ENCODE results near the genes CYP3A5, CYP3A43 and LAMTOR4.

- RRBS: no CpG with 5 or more reads among the region's 4 CpGs
Measured at GRCh38 chr7:99561598-99562103, 3.2 kb downstream of the ZNF655 start.

DNA sequence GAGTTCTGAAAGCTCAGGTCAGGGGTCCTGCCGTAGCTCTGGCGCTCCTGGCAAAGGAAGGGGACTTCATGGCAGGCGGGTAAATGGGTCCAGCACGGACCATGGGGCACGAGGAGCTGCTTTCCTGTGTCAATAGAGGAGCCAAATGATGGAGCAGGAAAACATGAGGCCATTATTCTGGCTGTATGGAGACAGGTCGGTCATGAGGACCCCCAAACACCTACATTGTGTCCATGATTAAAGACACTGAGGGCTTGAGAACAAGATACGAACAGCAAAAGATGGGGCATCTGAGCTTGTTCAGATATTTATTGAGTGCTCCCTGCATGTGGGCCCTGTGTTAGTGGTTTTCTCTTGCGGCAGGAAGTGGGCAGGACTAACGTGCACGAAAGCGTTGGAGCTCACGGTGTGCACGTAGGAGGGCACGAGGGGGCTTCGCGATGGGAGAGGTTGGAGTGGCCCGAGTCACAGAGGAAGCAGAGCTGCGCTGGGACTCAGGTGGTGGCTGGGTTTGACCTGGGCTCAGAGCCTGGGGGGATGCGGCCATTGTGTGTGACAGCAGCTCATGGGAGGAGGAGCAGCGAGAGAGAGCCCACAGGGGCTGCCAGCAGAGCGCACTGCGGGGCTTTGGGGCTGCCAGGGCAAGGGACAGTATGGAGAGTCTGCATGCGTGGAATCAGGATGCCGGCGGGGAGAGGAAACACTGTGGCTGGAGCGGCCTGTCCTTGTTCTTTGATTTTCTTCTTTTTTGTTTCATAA, 7.6 kb downstream of the ZSCAN25 start:
- RRBS: no CpG with 5 or more reads among the region's 26 CpGs

DNA sequence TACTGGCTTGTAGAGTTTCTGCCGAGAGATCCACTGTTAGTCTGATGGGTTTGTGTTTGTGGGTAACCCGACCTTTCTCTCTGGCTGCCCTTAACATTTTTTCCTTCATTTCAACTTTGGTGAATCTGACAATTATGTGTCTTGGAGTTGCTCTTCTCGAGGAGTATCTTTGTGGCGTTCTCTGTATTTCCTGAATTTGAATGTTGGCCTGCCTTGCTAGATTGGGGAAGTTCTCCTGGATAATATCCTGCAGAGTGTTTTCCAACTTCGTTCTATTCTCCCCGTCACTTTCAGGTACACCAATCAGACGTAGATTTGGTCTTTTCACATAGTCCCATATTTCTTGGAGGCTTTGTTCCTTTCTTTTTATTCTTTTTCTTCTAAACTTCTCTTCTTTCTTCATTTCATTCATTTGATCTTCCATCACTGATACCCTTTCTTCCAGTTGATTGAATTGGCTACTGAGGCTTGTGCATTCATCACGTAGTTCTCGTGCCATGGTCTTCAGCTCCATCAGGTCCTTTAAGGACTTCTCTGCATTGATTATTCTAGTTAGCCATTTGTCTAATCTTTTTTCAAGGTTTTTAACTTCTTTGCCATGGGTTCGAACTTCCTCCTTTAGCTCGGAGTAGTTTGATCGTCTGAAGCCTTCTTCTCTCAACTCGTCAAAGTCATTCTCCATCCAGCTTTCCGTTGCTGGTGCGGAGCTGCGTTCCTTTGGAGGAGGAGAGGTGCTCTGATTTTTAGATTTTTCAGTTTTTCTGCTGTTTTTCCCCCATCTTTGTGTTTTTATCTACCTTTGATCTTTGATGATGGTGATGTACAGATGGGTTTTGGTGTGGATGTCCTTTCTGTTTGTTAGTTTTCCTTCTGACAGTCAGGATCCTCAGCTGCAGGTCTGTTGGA, 21.1 kb downstream of the CYP3A5 start:
- RRBS: no CpG with 5 or more reads among the region's 16 CpGs

DNA sequence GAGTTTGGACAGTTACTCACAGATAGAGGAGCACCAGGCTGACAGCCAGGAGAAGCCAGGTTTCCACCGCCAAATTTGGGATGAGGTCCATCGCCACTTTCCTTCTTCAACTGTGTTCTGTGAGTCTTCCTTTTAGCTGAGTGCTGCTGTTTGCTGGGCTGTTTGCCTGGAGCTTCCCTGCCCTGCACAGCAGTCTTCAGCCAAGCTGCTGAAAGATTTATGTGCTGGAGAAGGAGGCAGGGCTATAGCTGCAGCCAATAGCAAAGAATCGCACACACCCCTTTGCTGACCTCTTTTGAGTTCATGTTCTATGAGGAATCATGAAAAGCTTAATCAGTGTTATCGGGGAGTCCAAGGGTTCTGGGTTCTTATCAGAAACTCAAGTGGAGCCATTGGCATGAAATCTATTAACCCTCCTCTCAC, at the start of gene CYP3A5:
Gene CYP3A5, minus strand, starts transcription at position 191 of the 423 bp plus-strand sequence.
- RRBS: no CpG with 5 or more reads among the region's 4 CpGs

GRCh38 chr7:99699848-99700350, 20.1 kb upstream of the CYP3A5 start:
- RRBS: no CpG with 5 or more reads among the region's 5 CpGs

DNA sequence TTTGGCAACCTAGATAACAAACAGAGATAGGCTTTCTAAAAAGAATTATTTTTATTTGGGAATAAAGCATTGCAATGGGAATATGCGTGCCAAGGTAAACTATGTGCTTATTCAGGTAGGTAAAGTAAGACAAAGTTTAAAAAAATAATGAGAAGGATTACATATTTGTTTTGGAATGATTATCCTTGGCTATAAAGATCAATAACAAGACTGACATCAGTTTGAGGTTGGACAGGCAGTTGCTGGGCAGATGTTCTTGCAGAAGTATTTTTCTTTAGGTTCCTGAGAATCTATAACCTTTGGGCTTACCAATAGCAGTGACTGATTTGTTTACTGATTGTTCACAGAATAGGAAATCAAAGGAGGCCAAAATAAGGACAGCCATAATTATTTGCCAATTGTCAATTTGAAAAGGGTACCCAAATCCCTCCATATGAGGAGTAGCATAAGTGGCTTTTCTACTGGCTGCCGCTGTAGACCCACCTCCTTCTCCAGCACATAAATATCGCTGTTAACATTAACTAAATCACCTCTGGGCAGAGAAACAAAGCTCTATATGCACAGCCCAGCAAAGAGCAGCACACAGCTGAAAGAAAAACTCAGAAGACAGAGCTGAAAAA, at the start of gene CYP3A43:
Gene CYP3A43, plus strand, starts transcription at position 529 of the 620 bp plus-strand sequence.
- RRBS: no CpG with 5 or more reads among the region's 3 CpGs

GRCh38 chr7:99901466-99902289, 17.7 kb downstream of the TRIM4 start:
- RRBS: no CpG with 5 or more reads among the region's 15 CpGs

- RRBS: no CpG with 5 or more reads among the region's 6 CpGs
Measured at GRCh38 chr7:99980343-99980891, 4.6 kb upstream of the AZGP1 start.

- RRBS: no CpG with 5 or more reads among the region's 9 CpGs
Measured at GRCh38 chr7:100009711-100010247, 5.6 kb upstream of the ZKSCAN1 start.

GRCh38 chr7:100016619-100017007, 1.2 kb downstream of the ZKSCAN1 start:
- RRBS: no CpG with 5 or more reads among the region's 4 CpGs

GRCh38 chr7:100022714-100023019, 7.3 kb downstream of the ZKSCAN1 start:
- RRBS: no CpG with 5 or more reads among the region's 5 CpGs

DNA sequence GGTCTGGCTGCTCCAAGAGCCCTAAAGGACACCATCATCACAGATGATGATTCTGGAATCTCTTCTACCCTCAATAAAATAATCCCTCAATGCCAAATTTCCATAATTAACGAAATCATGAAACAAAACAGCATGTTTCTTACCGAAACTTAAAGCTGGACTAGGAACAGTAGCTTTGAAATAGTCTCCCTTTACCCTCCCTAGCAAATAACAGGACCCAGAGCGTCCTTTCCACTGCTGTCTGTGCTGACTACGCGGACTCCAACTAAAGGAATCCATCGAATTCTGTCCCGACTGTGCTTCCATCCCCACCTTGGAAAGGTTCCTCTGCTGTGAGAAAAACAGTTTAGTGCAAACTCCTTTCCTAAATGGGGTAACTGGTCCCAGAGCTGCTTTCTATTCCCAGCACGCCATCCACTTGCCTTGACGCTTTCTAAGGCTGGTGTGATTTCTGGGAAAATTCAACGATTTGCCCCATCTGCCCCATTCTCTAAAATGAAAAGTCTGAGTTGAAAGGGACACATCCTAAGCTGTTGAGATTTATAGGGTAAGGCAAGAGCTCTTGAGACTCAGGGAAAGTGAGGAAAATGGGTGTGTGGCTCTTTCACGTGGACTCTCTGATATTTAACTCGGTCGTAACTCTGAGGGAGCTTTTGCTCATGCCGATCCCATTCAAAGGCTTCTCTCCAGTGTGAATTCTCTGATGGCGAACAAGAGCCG, 10.8 kb downstream of the ZNF3 start:
- RRBS: no CpG with 5 or more reads among the region's 16 CpGs

GRCh38 chr7:100093487-100094521, 5.0 kb downstream of the COPS6 start:
- RRBS: 86% methylated on average over 6 of the region's 29 CpGs

- RRBS: no CpG with 5 or more reads among the region's 4 CpGs
Measured at GRCh38 chr7:100124791-100125353, 1.9 kb upstream of the MBLAC1 start.

DNA sequence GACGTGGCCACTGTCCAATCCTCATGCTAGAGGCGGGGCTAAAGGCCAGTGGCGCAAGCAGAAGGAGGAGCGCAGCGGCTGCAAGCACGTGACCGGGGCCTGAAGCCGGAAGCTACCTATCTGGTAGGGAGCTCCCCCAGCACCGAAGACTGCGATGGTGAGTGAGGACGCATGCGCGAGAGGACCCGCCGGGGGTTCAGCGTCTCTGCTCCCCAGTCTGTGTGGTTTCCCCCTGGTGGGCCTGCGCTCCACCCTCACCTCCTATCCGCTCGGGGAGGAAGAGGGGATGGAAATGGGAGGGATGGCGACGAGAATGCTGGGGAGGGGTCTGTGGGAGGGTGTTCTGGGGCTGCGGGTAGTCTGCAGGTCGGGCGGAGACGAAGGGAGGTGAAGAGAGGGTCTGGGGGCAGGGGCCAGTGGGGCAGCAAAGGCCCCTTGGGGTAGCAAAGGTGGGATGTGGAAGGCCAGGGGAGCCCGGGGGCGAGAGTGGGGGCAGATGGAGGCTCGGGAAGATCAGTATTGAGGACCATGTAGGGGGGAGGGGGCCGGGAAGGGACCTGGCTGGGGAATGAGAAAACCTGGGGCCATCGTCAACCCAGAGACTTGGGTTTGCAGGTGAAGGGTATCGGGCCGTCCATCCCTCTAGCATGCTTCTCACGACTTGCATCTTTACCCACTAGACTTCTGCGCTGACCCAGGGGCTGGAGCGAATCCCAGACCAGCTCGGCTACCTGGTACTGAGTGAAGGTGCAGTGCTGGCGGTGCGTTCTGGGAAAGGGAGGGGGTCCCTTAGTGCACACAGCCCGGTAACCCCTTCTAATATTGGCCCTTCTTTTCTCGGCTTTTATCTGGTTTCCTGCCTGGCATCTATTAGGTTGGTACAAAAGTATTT, at the start of gene LAMTOR4:
Gene LAMTOR4, plus strand, starts transcription at position 100 of the 892 bp plus-strand sequence.
- RRBS: 2% methylated on average over 10 of the region's 40 CpGs

- RRBS: 1% methylated on average over 41 of the region's 65 CpGs
Measured at GRCh38 chr7:100157664-100158589, 596 bp downstream of the TRAPPC14 start.

DNA sequence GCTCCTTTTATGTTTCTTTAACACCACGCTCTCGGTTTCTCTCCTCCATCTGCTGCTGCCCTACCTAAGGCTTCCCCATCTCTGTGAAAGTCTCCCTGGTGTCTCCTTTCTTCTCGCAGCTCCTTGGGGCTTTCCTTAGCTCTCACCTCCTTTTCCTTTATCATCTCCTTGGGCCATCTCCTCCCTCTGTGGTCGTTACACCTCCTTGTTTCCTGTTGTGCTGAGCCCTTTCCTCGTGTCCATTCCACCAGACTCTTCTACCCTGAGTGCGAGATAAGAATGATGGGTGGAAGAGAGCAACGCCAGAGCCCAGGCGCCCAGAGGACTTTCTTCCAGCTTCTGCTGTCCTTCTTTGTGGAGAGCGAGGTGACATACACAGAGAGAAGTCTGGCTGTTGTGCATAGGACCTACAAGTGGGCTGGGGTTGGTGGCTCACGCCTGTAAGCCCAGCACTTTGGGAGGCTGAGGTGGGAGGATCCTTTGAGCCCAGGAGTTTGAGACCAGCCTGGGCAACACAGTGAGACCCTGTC, 20.9 kb downstream of the STAG3 start:
- RRBS: no CpG with 5 or more reads among the region's 10 CpGs

GRCh38 chr7:100208883-100209795, 10.6 kb upstream of the PVRIG start:
- RRBS: no CpG with 5 or more reads among the region's 12 CpGs

DNA sequence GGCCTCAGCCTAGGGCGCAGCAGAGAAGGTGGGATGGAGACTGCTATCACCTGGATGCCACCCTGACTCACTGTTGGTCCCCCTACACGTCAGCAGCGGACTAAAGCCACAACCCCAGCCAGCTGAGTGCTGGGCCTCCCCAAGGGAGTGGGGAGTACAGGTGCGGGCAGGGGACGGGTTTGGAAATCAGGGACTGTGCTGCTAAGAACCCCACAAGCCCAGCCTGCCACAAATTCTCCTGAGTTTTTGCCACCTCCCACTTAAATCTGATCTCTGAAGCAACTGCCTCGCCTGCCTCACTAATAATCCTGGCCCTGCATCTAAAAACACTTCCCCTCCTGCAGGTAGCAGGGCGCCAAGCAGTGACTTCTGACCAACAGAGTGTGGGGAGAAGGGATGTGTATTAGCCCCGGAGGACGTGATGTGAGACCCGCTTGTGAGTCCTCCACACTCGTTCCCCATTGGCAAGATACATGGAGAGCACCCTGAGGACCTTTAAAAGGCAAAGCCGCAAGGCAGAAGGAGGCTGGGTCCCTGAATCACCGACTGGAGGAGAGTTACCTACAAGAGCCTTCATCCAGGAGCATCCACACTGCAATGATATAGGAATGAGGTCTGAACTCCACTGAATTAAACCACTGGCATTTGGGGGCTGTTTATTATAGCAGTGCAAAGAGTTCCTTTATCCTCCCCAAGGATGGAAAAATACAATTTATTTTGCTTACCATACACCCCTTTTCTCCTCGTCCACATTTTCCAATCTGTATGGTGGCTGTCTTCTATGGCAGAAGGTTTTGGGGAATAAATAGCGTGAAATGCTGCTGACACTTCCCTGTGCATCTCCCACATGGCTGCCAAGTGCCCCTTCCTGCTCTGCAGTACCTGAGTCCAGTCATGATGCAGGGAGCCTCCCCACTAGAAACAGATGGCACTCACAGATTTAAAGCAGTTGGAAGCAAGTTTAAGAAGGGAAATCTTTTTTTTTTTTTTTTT, 6.0 kb upstream of the PILRA start:
- RRBS: no CpG with 5 or more reads among the region's 15 CpGs